Vagina (tissue), 1 donor: ENCODE data around the genes PEX26 and RIMBP3.

- PRO-cap: no peak
- RAMPAGE, long total RNA: no peak
Observed at GRCh38 chr22:10961403-10961816, 4566.6 kb upstream of the OR11H1 start.

GRCh38 chr22:12097755-12098109 is 3430.3 kb upstream of the OR11H1 start:
- PRO-cap: no peak
- RAMPAGE, long total RNA: no peak

- PRO-cap: no peak
- RAMPAGE, long total RNA: no peak
Observed at GRCh38 chr22:17085923-17086237, 1.1 kb downstream of the IL17RA start.

DNA sequence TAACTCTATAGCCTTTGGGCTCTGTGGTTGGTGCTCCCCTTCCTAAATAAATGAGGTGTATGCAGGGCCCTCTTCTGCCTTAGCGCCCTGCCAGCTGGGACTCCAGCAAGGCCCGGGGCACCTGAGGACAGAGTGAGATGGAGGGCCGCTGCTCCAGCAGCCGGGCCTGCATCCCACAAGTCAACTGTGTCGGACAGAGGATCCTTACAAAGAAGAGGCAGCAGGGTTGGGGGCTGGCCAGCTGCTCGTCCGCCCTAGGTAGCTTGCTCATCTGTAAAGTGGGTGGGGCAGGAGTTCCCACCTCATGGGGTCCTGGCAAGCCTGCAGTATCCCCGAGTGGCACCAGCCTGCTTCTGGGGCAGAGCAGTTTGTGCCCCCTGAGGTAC is 7.6 kb downstream of the TMEM121B start:
- PRO-cap: no peak
- RAMPAGE, long total RNA: no peak

GRCh38 chr22:17199079-17199745 is 20.0 kb downstream of the ADA2 start:
- PRO-cap: unidirectional peak, minus-strand start at chr22:17199517
- RAMPAGE, long total RNA: no peak

DNA sequence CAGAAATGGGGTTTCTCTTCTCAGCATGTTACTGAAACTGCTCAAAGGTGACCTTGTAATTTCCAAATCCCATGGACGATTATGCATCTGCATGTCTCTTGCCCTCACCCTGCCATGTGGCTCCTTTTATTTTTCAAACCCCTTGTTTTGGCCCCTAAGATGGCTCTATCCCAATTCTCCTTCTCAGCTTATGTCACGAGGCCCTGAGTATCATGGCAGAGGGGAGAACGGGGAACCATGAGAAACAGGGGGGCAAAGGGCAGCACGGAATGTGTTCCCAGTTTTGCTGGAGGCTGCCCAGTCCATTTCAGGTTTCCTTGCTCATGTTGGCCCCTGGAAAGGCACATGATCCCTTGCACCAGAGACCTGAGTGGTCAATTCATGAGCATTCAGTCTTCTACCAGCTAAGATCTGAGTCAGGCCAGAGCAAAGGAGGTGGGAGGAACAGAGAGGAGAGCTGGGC is 16.1 kb downstream of the ADA2 start:
- PRO-cap: no peak
- RAMPAGE, long total RNA: no peak

DNA sequence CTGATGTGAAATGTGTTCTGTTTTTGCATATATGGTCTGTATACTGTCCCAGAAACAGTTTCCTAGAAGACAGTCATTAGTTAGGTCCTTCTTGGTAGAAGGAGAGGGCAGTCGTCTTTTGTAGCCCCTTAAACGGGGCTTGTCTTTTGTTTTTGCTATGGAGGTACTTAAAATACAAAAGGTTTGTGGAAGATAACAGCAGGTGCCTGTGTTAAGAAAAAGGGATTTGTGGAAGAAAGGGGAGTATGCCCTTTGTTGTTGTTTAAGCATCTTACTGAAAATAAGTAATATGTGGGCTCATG is 95.4 kb upstream of the SLC25A18 start:
- PRO-cap: no peak
- RAMPAGE, long total RNA: no peak

DNA sequence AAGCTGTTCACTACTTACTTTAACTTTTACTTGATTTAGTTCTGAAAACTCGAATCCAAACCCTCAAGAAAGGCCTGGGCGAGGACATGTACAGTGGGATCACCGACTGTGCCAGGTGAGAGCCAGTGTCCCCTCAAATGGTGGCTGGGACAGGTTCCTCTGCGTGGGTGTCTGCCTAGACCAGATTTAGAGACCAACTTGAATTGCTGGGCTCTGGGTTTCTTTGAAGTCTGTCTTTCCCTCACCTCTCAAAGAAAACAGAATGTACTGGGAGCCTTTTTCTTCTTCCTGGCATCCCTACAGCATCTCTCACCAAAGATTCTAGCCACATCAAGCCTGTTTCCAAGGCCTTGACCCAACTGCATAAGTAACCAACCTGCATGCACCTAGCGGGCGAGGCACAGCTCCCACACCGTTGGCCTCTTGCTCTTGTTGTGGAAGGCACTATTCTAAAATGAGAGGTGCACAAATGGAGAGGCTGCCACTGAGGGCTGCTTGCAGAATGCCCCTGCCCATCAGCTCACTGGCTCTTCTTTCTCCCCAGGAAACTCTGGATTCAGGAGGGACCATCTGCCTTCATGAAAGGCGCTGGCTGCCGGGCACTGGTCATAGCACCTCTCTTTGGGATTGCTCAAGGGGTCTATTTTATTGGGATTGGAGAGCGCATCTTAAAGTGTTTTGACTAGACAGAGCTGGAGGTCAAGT is 26.4 kb downstream of the SLC25A18 start:
- PRO-cap: no peak
- RAMPAGE, long total RNA: no peak

GRCh38 chr22:17776108-17776322 is 1.7 kb upstream of the BID start:
- PRO-cap: no peak
- RAMPAGE, long total RNA: no peak

- PRO-cap: no peak
- RAMPAGE, long total RNA: no peak
Observed at GRCh38 chr22:17776959-17778301, 3.2 kb upstream of the BID start.

DNA sequence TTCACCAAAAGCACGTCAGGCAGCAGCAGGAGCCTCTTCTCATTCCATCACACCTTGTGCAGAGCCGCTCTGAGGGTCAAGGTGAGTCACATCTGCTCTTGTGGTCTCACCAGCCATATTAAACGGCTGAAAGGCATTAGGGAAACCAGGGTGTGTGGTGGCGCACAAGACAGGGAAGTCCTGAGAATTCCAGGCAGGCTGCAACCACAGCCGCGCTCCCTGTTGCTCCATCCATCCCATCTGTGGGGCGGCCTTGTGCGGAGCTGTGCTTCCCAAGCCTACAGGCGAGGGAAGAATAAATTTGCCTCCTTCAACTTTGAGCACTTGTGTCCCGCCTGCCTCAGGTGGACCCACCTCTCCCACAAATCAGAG is 38.9 kb upstream of the BID start:
- PRO-cap: no peak
- RAMPAGE, long total RNA: no peak

DNA sequence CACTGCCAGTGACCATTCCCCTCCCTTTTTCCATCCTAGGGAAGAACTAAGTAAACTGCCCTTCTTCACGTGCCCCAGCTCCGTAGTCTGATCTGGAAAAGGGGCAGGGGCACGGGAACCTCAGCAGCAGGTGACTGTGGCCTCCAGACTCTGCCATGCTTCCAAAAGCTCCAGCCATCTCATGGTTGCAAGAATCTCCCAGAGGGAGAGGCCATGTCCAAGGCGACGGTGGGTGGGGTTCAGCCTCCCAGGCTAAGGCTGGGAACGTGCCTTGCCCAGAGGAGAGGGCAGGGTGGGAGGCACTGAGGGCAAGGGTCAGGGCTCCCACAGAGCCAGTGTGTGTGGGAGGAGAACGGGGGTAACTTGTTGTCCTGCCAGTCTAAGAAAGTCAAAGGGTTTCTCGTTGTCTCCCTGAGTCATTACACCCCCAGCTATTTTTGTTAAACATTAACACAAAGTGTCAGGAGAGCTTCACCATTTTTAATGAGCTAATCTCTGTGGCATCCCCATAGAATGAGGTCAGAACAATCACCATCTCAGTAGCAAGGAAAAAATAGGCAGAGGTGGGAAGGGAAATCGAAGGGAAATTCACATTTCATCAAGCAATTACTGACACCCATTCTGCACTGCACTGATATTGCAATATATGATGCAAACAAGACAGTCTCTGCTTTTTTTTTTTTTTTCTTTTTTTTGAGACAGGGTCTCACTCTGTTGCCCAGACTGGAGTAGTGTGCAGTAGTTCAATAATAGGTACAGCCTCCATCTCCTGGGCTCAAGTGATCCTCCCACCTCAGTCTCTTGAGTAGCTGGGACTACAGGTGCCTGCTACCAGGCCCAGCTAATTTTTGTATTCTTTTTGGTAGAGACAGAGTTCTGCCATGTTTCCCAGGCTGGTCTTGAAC is 16.5 kb upstream of the PEX26 start:
- PRO-cap: no peak
- RAMPAGE, long total RNA: no peak

DNA sequence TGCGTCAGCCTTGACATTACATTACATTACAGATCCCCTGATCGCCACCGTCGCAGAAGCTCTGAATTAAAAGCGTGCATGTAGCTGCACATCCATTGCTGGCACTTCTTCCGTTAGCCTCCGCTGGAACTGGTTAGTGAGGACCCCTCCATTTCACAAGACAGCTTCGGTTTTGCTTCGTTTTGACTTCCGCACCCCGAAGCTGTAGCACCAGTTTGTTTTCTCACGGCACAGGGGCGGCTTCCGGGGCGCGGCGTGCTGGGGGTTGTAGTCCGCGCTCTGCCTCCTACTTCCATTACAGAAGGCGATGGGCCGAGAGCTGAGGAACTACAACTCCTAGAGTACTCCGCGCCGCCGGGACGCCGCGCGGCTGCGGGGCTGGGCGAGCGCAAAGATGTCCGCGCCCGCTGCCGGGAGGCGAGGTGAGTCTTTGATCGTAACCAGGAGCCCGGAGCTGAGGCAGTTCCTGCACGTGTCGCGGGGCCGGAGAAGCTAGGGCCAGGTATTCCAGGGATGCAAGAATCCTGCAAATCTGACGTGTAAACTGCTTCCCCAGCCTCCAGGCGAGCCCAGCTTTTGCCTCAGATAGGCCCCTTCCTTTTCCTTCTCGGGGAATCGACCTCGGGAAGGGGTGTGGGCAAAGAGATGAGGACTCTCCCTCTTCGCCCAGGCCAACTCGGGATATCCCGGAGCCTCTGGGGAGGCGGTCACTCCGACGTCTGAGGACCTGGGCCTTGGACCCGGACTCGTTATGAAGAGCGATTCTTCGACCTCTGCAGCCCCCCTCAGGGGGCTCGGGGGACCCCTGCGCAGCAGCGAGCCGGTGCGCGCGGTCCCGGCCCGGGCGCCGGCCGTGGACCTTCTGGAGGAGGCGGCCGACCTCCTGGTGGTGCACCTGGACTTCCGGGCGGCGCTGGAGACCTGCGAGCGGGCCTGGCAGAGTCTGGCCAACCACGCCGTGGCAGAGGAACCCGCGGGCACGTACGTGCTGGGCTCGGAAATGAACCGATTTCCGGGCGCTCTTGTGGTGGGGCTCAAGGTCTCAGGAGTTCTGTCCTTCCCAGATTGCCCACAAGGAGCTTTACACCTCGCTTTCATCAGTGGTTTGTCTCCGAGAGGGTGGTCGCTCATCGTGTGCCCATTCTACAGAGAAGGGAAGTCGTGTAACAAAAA is at the start of gene PEX26:
Gene PEX26, plus strand, starts transcription at position 365 of the 1,173 bp plus-strand sequence.
- PRO-cap: bidirectional peak, plus-strand start at position 373 of the sequence, minus-strand start at position 174 of the sequence
- RAMPAGE, long total RNA: start-site peak on the plus strand centred at position 369 of the sequence, 27 bp wide, 55 reads

- PRO-cap: no peak
- RAMPAGE, long total RNA: no peak
Observed at GRCh38 chr22:18079182-18079434, 1.3 kb downstream of the PEX26 start.

GRCh38 chr22:18094988-18095734 is 15.4 kb upstream of the TUBA8 start:
- PRO-cap: no peak
- RAMPAGE, long total RNA: no peak

- PRO-cap: no peak
- RAMPAGE, long total RNA: no peak
Observed at GRCh38 chr22:18098807-18099399, 11.7 kb upstream of the TUBA8 start.

- PRO-cap: no peak
- RAMPAGE, long total RNA: start-site peak on the minus strand at chr22:18535874-18535921, 6 reads
Observed at GRCh38 chr22:18535561-18536032, 8.0 kb downstream of the TMEM191B start.

- PRO-cap: no peak
- RAMPAGE, long total RNA: no peak
Observed at GRCh38 chr22:18611654-18612257, at the start of gene RIMBP3. Gene RIMBP3, minus strand, starts transcription at chr22:18611919.

DNA sequence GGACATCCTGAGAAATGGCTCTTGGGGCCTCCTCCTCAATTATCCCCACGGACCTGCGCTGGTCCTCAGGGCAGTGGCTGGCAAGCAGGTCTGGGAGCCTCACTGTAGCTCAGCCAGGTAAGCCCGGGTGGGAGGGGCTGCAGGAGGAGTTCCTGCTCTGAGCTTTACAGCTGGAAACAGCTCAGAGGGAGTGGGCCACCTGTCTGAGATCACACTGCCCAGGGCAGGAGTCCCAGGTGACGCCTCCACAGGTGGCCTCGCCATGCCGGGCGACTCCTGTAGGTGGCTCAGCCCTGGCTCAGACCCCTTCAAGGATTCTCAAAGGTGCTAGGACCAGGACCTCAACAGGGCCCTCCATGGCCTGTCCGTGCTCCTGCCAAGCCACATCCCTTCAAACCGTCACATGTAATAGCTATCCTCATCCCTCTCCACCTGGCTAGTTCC is 3.7 kb upstream of the TSSK2 start:
- PRO-cap: no peak
- RAMPAGE, long total RNA: no peak

DNA sequence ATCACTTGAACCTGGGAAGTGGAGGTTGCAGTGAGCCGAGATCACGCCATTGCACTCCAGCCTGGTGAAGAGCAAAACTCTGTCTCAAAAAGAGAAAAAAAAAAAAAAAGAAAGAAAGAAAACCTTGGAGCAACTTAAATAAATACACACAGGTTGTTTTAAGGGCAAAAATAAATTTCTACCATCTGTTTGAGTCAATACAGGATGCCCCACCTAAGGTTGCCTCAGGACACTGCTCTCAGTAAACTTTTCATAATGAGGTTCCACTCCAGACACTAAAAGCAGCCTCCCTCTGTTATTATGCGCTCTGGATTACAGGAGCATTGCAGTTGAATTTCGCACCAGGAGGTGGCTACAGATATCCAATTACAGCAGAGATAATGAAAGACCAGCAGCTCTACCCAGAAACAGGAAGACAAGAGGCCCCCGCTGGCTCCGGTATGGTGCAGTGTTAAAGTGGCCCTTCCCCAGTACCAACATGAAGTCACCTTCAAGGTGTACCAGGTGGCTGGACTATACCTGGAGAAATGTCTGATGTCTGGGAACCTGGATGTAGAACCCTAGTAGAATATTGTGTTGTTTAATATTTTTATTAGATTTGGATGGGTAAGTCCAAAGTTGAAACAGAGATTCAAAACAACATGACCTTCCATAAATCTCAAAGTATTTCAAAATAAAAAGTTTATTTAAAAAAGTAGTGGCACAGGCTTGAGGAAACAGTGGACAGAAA is 39.4 kb upstream of the SLC25A1 start:
- PRO-cap: no peak
- RAMPAGE, long total RNA: no peak